ENCODE measurements around the genes UBE2H and TMEM209.

DNA sequence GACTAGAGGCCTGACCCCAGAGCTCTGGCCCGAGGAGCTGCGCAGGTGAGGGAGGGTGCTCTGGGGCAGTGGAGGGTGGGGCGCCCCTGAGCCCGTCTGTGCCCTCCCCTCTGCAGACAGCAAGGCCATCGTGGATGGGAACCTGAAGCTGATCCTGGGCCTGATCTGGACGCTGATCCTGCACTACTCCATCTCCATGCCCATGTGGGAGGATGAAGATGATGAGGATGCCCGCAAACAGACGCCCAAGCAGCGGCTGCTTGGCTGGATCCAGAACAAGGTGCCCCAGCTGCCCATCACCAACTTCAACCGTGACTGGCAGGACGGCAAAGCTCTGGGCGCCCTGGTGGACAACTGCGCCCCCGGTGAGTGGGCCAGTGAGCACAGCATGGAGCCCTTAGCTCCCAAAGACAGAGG lies 5.0 kb downstream of the FLNC start:
- PRO-cap: no peak
- RRBS, 2 experiments: no CpG with 5 or more reads among the region's 14 CpGs

- PRO-cap: no peak
- RRBS, 2 experiments: 95 to 96% methylated on average over 5 of the region's 22 CpGs
Observed at GRCh38 chr7:128849136-128849649, 13.5 kb upstream of the ATP6V1F start.

GRCh38 chr7:128857015-128857599 lies 5.5 kb upstream of the ATP6V1F start:
- PRO-cap: no peak
- RRBS, 2 experiments: no CpG with 5 or more reads among the region's 13 CpGs

GRCh38 chr7:128866572-128867234 lies 573 bp downstream of the ATP6V1FNB start:
- PRO-cap: no peak
- RRBS, 2 experiments: no CpG with 5 or more reads among the region's 18 CpGs

GRCh38 chr7:128867738-128868184 lies 1.6 kb downstream of the ATP6V1FNB start:
- PRO-cap: no peak
- RRBS, 2 experiments: no CpG with 5 or more reads among the region's 9 CpGs

DNA sequence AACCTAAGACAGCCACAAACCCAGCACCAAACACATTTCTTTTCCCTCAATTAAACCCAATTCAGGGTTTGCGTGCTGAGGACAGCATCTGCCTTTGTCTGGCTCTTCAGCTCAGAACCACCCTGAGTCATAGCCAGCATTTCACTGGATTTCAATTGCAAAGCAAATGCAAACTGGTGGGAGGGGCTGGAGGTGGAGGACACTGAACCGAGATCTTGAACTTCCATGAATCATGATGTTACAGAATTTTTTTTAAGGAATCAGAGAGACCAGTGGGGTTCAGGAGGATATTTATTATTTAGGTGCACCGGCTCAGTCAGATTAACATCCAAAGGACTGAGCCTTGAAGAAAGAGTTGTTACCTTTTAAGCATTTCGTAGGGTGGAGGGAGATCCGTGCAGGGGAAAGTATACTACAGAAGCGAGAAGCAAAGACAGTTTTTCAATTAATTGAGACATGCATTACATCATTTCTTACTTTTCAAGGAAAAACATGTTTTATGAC lies 12.1 kb upstream of the TNPO3 start:
- PRO-cap: no peak
- RRBS, 2 experiments: no CpG with 5 or more reads among the region's 6 CpGs

DNA sequence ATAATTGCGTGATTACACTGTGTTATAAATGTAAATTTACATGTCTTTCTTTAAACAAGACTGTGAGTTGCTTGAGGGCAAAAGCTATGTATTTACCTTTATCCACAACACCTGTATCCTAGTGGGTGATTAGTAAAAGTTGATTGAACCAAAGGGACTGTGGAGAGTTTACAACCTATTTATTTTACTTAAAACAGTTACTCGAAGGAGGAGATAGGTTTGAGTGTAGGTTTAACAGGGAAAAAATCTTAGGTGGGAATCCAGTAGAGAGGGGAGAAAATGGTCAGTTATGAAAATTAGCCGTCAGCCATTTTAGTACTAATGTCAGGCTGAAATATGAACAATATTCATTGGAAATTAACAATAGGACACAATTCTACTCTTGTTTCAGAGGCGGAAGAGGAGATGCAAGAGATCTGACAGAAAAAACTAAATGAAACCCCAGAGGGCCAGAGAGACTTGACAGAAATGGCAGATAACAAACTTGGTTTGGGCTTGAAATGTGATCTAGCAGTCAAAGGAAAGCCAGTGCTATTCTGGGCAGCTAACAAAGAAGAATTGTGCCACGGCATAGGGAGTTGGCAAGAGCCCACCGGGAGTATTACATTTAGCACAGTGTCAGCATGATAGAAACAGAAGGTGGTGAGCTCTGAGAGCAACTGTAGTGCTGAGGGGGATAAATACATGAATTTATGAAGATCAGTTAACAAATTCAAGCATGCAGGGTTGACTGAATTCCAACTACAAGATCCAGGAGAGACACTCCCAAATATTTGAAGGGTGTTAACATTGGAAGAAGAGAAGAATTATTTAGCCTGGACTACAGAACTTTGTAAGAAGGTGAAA lies 91.0 kb downstream of the AHCYL2 start:
- PRO-cap: no peak
- RRBS, 2 experiments: no CpG with 5 or more reads among the region's 6 CpGs

- PRO-cap: no peak
- RRBS, 2 experiments: no CpG with 5 or more reads among the region's 7 CpGs
Observed at GRCh38 chr7:129388648-129389612, 45.3 kb upstream of the STRIP2 start.

DNA sequence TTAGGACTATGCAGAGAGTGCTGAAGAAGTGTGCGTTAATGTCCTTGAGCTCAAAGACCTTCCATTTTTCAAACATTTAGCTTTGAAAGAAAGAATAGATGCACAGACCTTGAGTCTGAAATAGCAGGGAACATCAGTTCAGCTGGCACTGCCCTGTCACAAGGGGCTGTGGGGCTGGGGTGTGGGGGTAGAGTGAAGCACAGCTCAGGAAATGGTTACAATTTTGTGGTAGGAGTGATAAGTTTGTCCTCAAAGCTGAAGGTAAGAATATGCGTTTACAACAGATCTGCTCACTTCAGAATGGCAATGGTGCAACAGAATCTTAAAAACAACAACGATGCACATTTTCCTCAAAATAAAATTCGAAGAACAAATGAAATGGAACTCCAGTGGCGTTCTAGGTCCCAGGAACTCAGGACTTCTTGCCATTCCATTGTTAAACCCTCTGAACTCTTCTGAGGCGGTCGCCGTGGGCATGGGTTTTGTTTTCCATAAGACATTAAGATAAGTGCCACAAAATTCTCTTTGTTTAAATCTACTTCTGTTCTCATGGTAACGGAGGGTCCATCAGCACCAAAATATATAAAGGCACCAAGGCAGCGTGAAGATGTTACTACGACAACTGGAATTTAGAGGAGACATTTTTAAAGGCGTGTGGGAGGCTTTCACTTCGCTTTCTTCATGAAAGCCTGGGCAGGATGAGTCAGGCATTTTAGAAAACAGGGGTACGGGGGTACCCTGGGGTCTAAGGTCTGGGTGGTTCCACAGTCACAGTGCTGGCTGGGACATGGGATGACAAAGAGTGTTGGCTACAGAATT lies 33.8 kb downstream of the SMKR1 start:
- PRO-cap: no peak
- RRBS, 2 experiments: no CpG with 5 or more reads among the region's 14 CpGs

GRCh38 chr7:129612721-129613513 lies 1.4 kb downstream of the NRF1 start:
- PRO-cap: no peak
- RRBS, 2 experiments: no CpG with 5 or more reads among the region's 11 CpGs

GRCh38 chr7:129825332-129826203 lies 127.2 kb downstream of the UBE2H start:
- PRO-cap: bidirectional peak, plus-strand start at chr7:129826068, minus-strand start at chr7:129825791
- RRBS, 2 experiments: 3 to 7% methylated on average over 15 to 23 of the region's 67 CpGs

- PRO-cap: no peak
- RRBS, 2 experiments: no CpG with 5 or more reads among the region's 11 CpGs
Observed at GRCh38 chr7:129834315-129835081, 118.3 kb downstream of the UBE2H start.

GRCh38 chr7:129952445-129953270 lies at the start of gene UBE2H:
Gene UBE2H (minus strand): TSS chr7:129952960.
- PRO-cap: unidirectional peak, minus-strand start at chr7:129952886
- RRBS, 2 experiments: 1 to 3% methylated on average over 28 to 32 of the region's 74 CpGs

DNA sequence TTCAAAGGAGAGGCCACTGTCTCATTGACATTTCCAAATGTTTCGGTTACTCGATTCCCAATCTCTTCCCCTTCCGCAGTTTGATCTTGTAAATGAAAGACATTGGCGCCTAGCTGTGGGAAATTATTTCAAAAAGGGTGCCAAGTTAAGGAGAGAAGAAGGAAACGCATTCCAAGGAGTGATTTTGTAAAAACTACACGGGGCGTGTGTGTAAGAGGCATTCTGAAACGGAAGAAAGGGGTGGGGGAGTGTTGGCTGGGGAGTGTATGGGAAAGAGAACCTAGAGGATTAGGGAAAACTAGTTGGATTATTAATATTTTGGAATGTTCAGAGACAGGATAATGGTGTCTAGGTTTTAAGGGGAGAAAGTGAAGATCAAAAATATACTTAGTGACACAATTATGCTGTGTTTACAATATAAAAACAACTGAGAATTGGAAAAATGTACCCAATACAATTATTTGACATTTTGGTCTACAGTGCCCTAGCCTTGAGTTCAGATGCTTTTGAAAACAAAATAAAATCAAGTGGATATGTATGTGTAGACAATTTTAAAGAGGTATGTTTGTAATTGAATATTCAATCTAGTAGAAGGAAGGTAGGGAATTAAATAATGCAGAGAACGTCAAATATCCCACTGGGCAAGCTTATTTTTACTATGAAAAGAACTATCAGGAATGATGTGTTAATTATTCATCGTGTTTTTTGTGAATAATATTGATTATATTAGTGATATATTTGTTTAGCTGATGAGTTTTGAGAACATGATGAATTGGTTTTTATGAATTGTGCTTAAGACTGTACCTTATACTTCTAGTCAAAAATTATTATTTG lies 930 bp downstream of the KLHDC10 start:
- PRO-cap: no peak
- RRBS, 2 experiments: no CpG with 5 or more reads among the region's 10 CpGs

- PRO-cap: bidirectional peak, plus-strand start at chr7:130205525, minus-strand start at chr7:130205382
- RRBS, 2 experiments: 2 to 4% methylated on average over 7 of the region's 40 CpGs
Observed at GRCh38 chr7:130205267-130206140, at the start of gene TMEM209. Gene TMEM209 (minus strand): TSS chr7:130205406.

DNA sequence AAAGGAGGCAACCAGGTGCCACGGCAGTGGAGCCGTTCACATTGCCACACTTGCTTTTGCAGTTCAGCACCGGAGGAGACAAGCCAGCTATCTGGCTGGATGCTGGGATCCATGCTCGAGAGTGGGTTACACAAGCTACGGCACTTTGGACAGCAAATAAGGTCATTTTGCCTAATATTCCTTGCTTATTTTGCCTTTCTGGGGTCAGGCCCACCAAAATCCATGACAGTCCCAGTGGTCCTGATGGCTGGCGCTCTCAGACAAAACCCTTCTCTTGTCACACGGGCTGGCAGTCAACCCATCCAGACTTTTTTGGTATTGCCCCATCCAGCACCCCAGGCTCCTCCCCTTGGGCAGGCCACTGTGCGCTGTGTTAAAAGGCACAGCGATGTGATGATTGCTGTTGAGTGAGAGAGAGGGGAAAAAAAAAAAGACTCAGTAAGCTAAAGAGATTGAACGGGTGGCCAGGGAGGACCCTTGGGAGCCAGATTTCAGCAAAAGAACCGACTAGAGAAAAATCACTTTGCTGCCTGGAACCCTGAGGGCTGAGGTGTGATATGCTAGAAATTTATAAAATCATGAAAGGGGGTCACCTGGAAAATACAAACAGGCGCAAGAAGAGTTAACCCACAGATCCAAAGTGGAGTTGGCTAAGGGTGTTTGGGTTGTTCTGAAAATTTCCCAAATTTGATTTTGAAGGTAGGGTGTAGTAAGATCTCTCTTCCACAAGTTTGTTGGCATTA lies 8.6 kb downstream of the CPA2 start:
- PRO-cap: no peak
- RRBS, 2 experiments: no CpG with 5 or more reads among the region's 12 CpGs

GRCh38 chr7:130369078-130369816 lies 11.0 kb upstream of the CPA1 start:
- PRO-cap: no peak
- RRBS, 2 experiments: no CpG with 5 or more reads among the region's 11 CpGs

DNA sequence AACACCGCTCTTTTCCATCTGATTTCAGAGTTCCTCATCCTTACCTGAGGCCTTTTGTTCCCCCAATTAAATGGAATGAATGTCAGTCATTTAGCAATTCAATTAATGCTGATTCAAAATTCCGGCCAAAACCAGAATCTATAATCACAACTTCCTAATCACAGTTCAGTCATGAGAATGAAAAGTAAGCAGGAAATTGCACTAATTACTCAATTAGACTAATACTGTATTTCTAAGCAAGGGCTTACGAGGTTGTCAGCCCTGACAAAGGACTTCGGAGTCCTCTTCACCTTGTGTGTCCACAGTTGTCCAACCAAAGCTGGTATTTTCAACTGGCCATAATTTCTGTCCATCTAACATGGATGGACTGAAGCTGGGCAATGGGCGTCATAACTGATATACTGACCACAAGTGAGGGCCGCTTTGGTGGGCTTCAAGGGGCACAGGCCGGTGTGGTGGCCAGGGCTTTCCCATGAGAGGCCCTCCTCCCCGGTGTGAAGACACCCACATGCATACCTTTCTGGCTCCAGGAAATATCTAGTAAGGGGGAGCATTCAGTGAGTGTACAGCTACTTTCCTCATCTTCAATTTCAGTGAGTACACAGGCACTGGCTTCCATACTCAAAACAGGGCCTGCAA lies 17.5 kb downstream of the CPA1 start:
- PRO-cap: no peak
- RRBS, 2 experiments: no CpG with 5 or more reads among the region's 8 CpGs

- PRO-cap: no peak
- RRBS, 2 experiments: no CpG with 5 or more reads among the region's 9 CpGs
Observed at GRCh38 chr7:130884252-130884816, 150.3 kb upstream of the KLF14 start.

- PRO-cap: no peak
- RRBS, 2 experiments: no CpG with 5 or more reads among the region's 11 CpGs
Observed at GRCh38 chr7:130895027-130895502, 161.1 kb upstream of the KLF14 start.

Measured in astrocyte (in vitro differentiated cells and primary cell).